Psoas muscle (tissue), 2 donors: ENCODE results near the genes CAPZA3 and SLCO1B3.

GRCh38 chr12:16555526-16556181, 50.3 kb downstream of the LMO3 start:
- PRO-cap, 2 experiments: no peak in any of the 2 experiments

GRCh38 chr12:16588674-16589257, 17.2 kb downstream of the LMO3 start:
- PRO-cap, 2 experiments: no peak in any of the 2 experiments

DNA sequence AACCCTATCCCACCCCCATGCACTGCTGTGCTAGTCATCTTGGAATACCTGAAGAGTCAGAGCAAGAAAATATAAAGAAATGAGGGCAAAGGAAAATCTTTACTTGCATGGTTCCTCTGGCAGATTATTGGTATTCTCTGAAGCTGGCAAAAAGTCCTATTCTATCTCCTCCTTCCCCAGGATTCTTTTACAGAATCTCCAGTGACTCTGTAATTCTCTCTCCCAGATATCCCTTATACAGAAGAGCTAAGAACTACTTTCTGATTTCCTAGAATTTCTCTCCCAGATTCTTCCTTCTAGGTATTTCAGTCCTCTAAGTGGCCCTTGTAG, 515.3 kb downstream of the RERGL start:
- PRO-cap, 2 experiments: no peak in any of the 2 experiments

GRCh38 chr12:18242575-18243111, 18.7 kb upstream of the PIK3C2G start:
- PRO-cap, 2 experiments: no peak in any of the 2 experiments

DNA sequence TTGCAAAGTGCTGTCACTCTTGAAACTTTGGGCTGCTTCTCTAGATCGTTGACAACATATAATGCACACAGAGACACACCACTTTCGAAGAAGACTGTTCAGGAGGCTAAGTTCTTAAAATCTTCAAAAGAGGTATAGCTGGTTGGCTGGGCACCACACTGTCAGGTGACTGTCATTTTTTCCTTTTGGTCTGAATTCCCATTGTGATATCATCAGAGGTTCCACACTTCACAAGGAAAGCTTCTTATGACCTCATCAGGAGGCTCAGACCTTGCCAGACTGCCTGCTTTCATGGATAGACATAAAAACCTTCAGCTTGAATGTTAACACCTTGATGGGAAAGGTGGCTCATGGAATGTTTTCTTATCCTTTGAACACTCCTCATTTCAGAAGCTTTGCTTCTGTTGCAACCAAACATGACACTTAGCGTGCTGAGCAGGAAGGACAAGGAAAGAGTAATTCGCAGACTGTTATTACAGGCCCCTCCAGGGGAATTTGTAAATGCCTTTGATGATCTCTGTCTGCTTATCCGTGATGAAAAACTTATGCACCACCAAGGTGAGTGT, at the start of gene CAPZA3:
Gene CAPZA3 (plus strand): TSS at position 267 of the 566 bp plus-strand sequence.
- PRO-cap, 2 experiments: no peak in any of the 2 experiments

- PRO-cap, 2 experiments: no peak in any of the 2 experiments
Observed at GRCh38 chr12:19066219-19066831, 63.2 kb upstream of the PLEKHA5 start.

DNA sequence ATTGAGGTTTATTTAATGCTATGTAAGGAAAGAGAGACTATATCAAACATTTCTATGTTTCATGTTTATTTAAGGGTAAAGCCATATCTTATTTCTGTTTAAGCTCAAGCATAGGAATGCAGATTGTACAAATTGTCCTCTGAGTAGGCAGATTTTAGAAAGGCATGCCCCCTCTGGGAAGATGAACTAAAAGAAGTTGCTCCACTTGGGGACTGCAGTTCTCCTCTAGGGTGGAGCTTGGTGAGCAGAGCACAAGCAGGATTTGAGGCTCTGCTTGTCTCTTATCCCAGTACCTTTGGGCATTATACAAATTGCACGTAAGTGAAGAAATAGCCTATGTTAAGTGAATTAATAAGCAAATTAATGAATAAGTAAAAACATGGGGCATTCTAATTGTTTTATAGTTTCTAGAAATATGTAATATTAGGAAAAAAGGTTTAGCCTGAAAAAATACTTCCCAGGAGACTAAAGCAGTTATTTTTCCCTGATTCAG, 96.1 kb upstream of the PDE3A start:
- PRO-cap, 2 experiments: no peak in any of the 2 experiments

DNA sequence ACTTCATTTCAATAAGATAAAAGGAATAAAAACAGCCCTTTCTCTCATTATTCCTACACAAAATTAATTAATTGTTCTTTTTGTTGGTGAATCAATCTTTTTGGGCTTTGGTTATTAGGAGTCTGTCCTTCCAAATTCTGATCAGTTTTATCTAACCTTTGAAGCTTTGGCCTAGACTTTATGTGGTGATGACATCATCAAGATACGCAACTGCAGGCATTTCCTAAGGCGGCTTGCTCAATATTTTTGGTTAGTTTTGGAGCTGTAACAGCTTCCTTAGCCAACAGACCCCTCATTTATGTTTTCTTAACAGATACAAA, 87.9 kb upstream of the PDE3A start:
- PRO-cap, 2 experiments: no peak in any of the 2 experiments

DNA sequence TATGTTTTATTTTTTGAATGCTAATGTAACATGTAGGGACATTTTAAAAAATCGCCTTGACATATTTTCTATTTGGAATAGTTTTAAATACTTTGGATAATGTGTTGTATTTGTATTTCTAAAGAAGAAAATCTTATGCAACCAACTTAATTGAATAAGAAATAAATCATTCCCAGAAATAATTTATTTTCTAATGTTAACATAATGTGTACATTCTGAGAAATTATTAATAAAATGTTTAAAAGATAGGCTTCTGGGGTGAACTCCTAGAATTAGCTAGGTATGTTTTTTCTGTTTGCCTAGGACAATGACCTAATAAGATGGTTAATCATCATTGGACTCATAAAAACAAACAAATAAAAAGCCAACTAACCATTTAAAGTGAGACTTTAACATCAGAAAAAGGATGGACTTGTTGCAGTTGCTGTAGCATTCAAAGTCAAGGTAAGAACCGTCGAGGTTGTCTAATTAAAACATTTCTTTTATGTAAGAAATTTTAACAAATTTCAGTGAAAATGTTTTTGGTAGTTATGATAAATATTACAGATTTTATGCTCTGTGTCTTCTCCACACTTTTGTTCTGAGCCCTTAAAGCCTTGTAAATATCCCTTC, at the start of gene SLCO1B3:
Gene SLCO1B3 (plus strand): TSS at position 385 of the 612 bp plus-strand sequence.
- PRO-cap, 2 experiments: no peak in any of the 2 experiments

DNA sequence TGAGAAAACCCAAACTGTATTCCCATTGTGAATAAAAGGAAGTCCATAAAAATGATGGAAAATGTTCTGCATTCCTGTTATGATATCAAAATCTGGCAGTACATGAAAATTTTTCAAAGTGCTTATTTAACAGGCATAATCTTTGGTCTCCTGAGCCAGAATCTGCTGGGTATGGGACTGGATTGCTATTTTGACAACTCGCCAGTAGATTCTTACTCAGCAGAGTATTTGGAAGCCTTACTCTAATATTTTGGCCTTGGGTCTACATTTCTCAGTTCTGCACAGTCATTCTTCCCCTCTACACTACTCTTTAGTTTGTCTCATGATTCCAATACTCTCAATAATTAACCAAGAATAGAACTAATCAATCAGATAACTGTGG, 1.1 kb upstream of the SLCO1B1 start:
- PRO-cap, 2 experiments: no peak in any of the 2 experiments

GRCh38 chr12:21155594-21156174, 24.7 kb downstream of the SLCO1B1 start:
- PRO-cap, 2 experiments: no peak in any of the 2 experiments

DNA sequence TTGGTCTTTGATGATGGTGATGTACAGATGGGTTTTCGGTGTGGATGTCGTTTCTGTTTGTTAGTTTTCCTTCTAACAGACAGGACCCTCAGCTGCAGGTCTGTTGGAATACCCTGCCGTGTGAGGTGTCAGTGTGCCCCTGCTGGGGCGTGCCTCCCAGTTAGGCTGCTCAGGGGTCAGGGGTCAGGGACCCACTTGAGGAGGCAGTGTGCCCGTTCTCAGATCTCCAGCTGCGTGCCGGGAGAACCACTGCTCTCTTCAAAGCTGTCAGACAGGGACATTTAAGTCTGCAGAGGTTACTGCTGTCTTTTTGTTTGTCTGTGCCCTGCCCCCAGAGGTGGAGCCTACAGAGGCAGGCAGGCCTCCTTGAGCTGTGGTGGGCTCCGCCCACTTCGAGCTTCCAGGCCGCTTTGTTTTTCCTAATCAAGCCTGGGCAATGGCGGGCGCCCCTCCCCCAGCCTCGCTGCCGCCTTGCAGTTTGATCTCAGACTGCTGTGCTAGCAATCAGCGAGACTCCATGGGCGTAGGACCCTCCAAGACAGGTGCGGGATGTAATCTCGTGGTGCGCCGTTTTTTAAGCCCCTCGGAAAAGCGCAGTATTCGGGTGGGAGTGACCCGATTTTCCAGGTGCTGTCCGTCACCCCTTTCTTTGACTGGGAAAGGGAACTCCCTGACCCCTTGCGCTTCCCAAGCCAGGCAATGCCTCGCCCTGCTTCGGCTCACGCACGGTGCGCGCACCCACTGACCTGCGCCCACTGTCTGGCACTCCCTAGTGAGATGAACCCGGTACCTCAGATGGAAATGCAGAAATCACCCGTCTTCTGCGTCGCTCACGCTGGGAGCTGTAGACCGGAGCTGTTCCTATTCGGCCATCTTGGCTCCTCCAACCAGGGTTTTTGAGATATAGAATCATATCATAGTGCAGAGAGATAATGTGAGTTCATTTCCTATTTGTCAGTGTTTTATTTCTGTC, 83.5 kb downstream of the SLCO1B1 start:
- PRO-cap, 2 experiments: no peak in any of the 2 experiments

GRCh38 chr12:21560106-21560703, 34.1 kb downstream of the SPX start:
- PRO-cap, 2 experiments: no peak in any of the 2 experiments

- PRO-cap, 2 experiments: no peak in any of the 2 experiments
Observed at GRCh38 chr12:21656644-21657232, 904 bp downstream of the LDHB start.

- PRO-cap, 2 experiments: no peak in any of the 2 experiments
Observed at GRCh38 chr12:21893943-21894262, 47.3 kb downstream of the ABCC9 start.

DNA sequence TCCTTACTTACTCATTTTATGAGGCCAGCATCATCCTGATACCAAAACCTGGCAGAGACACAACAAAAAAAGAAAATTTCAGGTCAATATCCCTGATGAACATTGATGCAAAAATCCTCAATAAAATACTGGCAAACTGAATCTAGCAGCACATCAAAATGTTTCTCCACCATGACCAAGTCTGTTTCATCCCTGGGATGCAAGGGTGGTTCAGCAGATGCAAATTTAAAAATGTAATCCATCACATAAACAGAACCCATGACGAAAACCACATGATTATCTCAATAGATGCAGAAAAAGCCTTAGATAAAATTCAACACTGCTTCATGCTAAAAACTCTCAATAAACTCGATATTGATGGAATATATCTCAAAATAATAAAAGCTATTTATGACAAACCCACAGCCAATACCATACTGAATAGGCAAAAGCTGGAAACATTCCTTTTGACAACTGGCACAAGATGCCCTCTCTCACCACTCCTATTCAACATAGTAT, 104.2 kb downstream of the CMAS start:
- PRO-cap, 2 experiments: no peak in any of the 2 experiments

GRCh38 chr12:22539024-22539509, 5.3 kb downstream of the C2CD5 start:
- PRO-cap, 2 experiments: no peak in any of the 2 experiments

DNA sequence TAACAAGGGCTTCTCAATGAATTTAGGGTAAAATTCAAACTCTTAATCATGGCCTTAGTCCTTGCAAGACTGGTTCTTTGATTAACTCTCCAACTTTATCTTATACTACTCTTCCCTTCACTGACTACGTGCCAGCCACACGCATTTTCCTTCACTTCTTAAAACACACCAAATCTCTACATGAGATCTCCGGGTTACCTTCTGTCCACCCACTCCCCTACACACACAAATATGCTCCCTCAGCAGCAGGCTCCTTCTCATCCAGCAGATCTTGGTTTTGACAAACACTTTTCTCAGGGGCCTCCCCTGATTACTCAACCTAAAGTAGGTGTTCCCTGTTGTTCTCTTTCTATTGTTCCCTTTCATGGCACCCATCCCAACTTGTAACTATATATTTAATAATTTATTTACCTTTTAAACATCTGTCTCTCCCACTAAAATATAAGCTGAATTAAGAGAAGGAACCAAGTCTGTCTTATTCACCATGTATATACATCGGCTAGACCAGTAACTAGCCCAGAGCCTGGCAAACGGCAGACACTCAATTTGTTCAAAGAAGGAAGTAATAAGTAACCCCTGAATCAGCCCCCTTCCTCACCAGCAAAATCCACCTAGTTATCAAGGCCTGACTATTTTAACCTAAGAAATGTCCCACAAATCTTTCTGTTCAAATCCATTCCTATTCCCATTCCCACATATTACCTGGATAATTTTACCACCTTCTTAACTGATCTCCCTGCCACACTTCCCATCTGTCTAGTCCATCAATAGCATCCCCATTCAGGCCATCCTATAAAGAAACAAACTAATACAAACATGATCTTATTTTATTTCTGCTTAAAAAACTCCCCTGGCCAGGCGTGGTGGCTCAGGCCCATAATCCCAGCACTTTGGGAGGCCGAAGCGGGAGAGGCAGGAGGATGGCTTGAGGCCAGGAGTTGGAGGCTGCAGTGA, 2.7 kb downstream of the C2CD5 start:
- PRO-cap, 2 experiments: no peak in any of the 2 experiments

GRCh38 chr12:22699385-22700163, 74.6 kb downstream of the ETNK1 start:
- PRO-cap, 2 experiments: no peak in any of the 2 experiments

GRCh38 chr12:24722147-24722349, 226.9 kb downstream of the BCAT1 start:
- PRO-cap, 2 experiments: no peak in any of the 2 experiments